Cardiac atrium fibroblast (primary cell): ENCODE results near the genes NDE1, XYLT1 and COQ7.

- RAMPAGE, long total RNA: no peak
These were observed 3.2 kb downstream of the MPV17L start for GRCh38 chr16:15398641-15399346.

GRCh38 chr16:15572409-15573398, 70.2 kb downstream of the MARF1 start:
- RAMPAGE, long total RNA: no peak

DNA sequence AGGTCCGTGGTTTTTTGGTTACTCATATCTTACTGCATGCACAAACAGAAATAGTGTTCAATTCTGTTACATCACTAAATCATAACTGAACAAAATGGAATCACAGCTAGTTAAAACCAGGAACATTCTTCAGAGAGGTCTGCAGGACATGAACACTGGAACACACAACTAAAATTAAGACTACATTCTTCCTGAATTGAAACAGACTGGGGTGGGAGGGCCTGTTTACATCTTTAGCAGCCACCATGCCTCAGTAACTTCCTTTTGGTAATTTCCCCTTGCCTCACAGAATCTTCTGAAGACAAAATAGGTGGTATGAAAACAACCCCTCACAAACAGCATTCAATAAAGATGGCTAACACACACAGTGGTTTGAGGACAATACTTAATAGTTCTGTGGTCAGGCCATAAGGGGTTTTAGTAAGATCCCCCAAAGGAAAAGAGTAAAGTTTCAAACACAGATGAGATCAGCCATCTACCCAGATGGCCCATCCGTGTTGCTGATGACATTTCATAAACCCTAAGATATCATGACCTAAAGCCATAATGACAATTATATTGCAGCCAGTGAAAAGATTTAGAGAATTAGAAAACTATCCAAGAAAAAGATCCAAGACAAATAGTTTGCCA, 6.5 kb downstream of the MARF1 start:
- RAMPAGE, long total RNA: no peak

DNA sequence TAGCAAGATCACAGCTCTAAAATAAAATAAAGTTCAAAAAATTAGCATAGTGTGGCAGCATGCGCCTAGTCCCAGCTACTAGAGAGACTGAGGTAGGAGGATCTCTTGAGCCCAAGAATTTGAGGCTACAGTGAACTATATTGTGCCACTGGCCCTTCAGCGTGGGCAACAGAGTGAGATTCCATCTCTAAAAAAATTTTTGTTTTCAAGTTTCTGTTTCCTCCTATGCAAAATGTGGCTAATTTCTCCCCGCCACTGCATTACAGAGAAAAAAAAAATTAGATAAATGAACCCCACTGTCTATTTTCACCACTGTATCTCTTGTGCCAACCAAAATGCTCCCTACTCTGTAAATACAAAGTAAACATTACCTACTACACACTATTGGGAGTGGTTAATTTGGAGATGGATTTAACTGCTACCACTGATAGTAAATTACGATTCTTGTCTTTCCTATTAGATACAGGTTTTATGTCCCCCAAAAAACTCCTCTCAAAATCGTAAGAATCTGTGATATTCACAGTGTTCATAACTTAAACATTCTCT, 2.0 kb downstream of the MARF1 start:
- RAMPAGE, long total RNA: no peak

- RAMPAGE, long total RNA: no peak
These were observed at the start of gene NDE1 for GRCh38 chr16:15649764-15650728. Gene NDE1 (plus strand): TSS chr16:15650245.

- RAMPAGE, long total RNA: no peak
These were observed 17.2 kb downstream of the NDE1 start for GRCh38 chr16:15667162-15667807.

- RAMPAGE, long total RNA: no peak
These were observed 735 bp upstream of the ABCC1 start for GRCh38 chr16:15948748-15949013.

GRCh38 chr16:15975064-15975633, 25.7 kb downstream of the ABCC1 start:
- RAMPAGE, long total RNA: no peak

DNA sequence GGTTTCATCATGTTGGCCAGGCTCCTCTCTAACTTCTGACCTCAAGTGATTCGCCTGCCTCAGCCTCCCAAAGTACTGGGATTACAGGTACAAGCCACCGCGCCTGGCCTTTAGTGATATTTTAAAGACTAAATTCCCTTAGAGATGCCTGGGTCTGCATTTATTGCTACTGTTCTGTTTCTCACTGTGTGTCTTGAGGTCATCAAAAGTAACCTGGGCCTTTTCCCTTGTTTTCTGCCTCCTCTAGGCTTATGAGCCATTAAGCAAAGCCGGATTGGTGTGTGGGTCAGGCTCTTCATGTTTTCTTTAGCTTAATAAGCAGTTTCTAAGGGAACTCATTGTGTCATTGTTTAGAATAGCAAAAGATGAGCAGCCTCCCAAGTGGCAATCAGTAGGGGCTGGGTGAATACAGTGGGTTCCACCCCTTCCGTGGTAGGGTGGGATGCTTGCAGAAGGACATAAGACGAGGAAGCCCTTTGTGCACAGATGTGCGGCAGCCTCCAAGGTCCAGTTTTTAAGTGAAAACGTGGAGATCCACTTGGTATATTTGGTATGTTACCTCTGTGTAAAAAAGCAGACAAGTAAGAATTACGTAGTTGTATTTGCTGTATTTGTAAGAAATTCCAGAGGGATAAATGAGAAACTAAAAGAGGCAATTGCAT, 34.5 kb downstream of the ABCC1 start:
- RAMPAGE, long total RNA: no peak

DNA sequence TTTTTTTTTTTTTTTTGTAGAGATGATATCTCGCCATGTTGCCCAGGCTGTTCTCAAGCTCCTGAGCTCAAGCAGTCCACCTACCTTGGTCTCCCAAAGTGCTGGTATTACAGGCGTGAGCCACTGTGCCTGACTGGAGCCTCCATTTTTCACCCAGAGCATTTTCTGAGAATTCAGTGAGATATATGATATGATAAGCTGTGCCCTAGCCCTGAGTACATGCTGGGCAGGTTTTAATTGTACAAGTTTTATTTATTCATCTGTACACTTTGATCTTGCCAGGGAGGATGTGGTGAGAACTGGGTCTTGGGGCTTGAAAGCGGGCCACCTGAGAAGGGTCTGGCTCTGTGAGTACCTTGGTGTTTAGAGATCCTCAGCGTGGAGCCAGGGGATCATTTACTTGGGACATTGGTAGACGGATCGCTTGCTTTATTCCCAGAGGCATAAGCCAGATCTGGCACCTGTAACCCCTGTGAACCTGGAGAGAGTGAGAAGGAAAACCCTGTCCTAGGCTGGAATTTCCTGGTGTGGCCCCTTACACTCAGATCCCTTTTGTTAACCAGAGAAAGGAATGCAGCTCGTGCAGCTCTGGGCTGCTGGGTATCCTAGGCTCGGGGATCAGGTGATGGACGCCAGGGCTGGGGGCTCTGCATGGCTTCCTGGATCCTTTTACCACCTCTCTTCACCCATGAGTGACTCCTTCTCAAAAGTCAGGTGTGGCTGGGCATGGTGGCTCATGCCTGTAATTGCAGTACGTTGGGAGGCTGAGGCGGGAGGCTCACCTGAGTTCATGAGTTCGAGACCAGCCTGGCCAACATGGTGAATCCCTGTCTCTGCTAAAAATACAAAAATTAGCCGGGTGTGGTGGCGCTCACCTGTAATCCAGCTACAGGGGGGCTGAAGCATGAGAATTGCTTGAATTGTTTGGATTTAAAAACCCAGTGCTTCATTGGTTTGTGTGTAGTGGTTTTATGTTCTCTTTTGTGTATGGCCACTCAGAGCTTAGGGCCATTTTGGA, 92.0 kb downstream of the ABCC1 start:
- RAMPAGE, long total RNA: no peak

GRCh38 chr16:16063634-16064123, 114.3 kb downstream of the ABCC1 start:
- RAMPAGE, long total RNA: no peak

DNA sequence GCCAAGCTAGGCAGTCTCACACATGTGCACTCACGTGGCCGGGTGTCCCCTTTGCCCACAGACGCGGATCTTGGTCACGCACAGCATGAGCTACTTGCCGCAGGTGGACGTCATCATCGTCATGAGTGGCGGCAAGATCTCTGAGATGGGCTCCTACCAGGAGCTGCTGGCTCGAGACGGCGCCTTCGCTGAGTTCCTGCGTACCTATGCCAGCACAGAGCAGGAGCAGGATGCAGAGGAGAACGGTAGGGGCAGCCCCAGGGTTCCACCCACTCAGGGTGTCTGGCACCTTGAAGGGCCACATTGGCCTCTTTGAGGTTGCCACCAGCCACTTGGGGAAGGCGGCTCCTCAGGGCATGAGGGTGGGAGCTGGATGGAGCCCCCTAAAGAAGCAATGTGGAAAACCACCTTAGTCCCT, 132.9 kb downstream of the ABCC6 start:
- RAMPAGE, long total RNA: no peak

DNA sequence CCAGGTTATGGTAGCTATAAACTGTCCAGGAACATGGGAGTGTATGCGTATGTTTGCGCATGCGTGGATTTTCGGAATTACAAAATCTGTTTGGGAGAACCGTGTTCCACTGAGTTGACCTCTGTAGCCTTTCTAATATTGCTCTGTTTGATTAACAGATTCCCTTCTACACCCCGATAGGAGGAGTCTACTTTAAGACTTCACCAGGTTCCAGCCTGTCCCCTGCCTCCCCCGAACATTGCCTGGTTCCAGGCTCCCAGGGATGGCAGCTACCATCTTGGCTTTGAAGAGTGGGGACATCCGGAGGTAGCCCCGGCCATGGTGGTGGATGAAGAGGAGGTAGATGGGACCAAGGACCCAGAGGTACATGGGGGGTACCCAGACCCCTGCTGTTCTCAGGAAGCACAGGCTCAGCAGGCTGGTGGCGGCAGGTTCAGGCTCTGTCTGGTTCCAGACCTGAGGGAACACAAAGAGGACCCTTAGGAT, 1.9 kb downstream of the ABCC6 start:
- RAMPAGE, long total RNA: no peak

- RAMPAGE, long total RNA: no peak
These were observed 120.4 kb downstream of the NPIPA7 start for GRCh38 chr16:16499242-16499839.

DNA sequence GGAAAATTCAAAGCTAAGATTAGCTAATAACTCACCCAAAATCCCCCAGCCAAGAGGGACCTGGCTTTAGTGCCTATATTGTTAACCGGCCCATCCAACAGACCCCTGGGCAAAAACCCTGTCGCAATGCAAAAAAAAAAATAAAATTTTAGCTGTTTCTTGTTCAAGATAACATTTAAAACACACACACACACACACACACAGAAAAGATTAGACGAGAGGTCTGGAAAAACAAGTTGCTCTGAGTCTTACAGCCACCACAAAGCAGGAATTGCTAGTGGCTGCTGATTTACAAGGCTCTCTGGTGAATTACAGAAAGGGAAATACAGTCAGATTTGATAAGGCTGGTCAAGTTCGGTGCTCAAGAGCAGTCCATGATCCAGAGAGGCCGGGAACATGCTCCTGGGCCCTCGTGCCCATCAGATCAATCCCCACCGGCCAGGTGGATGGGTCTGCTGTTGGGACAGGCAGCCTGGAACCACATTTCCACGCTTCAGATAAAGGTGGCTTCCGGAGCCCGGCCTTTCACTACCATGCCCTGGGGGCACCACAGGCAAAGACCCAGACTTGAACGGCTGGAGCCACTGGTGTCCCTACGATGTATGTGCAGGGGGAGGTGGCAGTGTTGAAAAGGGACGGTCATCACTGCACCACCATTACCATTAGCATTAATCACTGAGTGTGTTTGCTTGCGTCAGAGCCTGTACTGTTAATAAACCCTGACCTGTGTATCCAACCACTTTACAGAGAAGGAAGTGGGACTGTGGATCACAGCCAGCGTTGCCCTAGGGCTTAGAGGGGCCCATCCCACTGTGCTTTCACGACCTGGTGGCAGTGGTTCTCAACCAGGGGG, 95.2 kb downstream of the XYLT1 start:
- RAMPAGE, long total RNA: no peak

- RAMPAGE, long total RNA: no peak
These were observed at the start of gene XYLT1 for GRCh38 chr16:17470861-17471137. Gene XYLT1 (minus strand): TSS chr16:17470960.

DNA sequence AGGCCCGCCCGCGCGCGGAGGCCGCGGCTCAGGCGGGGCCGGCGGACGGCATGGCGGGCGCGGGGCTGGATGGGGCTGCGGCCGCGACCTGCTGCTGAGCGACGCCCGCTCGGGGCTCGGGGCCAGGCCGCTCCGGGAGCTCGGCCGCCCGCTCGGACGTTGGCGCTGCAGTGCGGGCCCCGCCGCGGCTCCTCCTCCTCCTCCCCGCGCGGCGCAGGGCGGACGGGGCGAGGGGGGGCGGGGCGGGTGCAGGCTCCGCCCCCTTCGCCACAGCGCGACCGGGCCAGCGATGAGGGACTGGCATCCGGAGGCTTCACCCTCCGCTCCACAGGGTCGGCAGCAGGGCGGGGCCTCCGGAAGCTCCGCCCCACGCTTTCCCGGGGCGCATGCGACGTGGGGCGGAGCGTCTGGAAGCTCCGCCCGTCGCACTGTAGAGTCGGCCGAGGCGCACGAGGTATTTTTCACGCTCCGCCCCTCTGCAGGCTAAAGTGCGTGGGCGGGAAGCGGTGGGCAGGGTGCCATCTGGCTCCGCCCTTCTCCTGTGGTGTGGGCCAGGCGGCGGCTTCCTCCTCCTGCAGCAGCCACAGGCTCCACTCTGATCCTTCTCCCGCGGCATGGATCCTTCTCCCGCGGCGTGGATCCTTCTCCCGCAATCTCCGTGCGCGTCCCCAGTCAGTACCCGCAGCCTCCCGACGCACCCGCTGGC, 65.5 kb upstream of the NPIPA8 start:
- RAMPAGE, long total RNA: no peak

GRCh38 chr16:18837932-18838998, 36.9 kb upstream of the ARL6IP1 start:
- RAMPAGE, long total RNA: no peak

GRCh38 chr16:19067087-19068219, at the start of gene COQ7:
Gene COQ7 (plus strand): TSS chr16:19067614.
- RAMPAGE, long total RNA: start-site peak on the plus strand at chr16:19067588-19067682, 35 and 5 reads in 2 replicates

DNA sequence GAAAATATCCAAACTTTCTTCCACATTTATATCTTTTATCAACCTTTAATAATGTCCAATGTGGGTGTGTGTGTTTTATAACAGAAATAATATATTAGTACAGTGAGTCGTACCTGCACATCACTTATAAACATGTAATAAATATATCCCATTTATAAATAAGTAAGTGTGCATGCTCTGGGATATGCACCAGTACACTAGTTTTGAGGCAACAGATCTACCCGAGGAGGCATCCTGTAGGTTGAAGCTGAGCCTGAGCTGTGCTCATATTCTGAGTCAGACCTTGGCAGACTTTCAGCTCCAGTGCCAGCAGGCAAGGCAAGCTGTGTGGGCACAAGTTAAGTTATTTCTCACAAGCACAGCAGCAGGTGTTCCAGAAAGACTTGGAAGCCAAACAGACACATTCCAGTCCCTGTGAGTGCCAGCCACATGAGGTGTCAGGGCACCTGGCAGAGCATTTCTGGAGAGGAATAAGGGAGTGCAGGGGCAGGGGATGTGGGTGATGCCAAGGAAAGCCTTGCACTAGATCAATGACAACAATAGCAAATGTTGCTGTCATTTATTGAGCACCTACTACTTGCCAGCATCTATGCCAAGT, 1.3 kb upstream of the CLEC19A start:
- RAMPAGE, long total RNA: no peak